ENCODE results near the gene GRPEL2.

GRCh38 chr5:145981824-145983043, 45.9 kb downstream of the SH3RF2 start:
- PRO-cap, 3 experiments, result no peak in any of the 3 experiments
- RAMPAGE, long total RNA, result no peak

DNA sequence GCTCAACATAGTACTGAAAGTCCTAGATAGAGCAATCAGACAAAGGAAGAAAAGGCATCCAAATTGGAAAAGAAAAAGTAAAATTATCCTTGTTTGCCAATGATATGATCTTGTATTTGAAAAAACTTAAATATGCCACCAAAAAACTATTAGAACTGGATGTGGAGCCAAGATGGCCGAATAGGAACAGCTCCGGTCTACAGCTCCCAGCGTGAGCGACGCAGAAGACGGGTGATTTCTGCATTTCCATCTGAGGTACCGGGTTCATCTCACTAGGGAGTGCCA, 93.3 kb upstream of the GPR151 start:
- PRO-cap, 3 experiments, result no peak in any of the 3 experiments
- RAMPAGE, long total RNA, result no peak

DNA sequence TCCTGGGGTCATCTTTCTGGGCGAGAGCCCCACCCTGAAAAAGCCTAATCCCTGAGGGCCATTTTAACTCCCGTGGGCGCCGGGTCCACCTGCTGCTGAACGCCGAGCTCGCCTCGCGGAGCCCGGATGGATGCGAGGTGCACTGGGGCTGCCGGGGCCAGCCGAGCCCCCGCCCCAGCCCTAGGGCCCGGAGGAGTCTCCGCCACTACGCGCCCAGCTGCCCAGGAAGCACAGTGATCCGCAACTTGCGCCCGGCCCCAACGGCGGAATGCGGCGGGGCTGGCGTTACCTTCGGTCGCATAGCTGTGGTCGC, 888 bp downstream of the PPP2R2B start:
- PRO-cap, 3 experiments, result no peak in any of the 3 experiments
- RAMPAGE, long total RNA, result no peak

GRCh38 chr5:147164813-147165102, 70.1 kb upstream of the STK32A start:
- PRO-cap, 3 experiments, result no peak in any of the 3 experiments
- RAMPAGE, long total RNA, result no peak

DNA sequence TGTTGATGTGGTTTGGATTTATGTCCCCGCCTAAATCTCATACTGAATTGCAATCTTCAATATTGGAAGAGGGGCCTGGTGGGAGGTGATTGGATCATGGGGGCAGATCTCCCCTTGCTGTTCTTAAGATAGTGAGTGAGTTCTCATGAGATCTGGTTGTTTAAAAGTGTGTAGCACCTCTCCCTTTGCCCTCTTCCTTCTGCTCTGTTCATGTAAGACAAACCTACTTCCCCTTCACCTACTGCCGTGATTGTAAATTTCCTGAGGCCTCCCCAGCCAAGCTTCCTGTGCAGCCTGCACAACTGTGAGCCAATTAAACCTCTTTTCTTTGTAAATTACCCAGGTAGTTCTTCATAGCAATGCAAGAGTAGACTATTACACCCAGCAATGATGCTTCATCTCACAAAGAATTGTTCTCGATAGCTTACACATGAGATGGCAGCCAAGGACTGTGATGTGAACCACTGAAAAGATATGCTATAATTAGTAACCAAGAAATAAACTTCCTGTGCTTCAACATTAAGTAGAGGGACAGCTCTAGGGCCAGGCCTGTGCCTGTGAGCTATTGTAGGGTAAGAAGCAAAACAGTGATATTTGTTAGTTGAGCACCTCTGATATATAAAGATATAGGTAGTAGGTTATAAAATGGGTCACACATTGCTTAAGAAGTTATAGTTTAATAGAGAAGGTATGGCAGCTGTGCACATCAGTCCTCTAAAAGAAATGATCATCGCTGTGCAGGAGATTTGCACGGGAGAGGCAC, 41.7 kb upstream of the DPYSL3 start:
- PRO-cap, 3 experiments, result no peak in any of the 3 experiments
- RAMPAGE, long total RNA, result no peak

GRCh38 chr5:147645238-147645560, 135.3 kb upstream of the DPYSL3 start:
- PRO-cap, 3 experiments, result no peak in any of the 3 experiments
- RAMPAGE, long total RNA, result no peak

GRCh38 chr5:148070169-148070618, 6.4 kb downstream of the SPINK5 start:
- PRO-cap, 3 experiments, result no peak in any of the 3 experiments
- RAMPAGE, long total RNA, result no peak

DNA sequence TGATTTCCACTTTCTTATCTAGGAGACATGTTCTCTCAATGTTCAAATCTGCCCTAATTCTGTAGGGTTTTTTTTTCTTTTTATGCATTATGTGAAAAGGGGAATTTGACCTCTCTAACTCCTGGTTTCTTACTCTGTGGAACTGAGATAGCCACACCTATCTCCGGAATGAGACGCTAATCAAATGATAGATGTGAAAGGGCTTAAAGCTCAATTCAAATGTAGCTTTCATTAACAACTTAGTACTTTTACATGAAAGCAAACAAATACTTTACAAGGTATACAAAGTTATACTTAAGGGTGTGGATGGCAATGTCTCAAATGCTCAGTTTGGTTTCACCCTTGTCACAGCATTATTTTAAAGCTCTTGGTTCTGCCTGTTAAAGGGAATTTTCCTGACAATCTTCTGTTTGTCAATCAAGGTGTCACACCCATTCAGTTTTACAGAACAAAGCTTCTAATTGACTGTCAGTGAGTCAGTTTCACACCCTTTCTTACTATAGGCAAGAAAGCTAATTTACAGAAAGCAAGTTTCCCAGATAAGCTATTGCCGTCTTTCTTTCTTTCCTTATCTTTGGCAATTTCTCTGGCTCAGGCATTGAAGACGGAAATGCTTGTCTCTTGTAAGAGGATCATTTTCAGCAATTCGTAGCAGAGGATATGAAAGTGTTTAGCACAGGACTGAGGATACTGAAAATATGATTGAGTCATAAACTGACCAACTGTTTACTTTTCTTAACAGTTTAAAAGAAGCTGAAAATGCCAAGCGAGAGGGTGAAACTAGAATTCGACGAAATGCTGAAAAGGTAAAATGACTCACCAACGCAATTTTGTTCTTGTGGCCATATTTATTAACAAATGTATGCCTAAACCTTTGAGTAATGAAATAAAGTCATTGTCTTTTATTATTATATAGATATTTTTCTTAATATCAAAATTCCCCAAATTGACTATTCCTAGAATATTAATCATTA, 26.9 kb downstream of the SPINK5 start:
- PRO-cap, 3 experiments, result no peak in any of the 3 experiments
- RAMPAGE, long total RNA, result no peak

DNA sequence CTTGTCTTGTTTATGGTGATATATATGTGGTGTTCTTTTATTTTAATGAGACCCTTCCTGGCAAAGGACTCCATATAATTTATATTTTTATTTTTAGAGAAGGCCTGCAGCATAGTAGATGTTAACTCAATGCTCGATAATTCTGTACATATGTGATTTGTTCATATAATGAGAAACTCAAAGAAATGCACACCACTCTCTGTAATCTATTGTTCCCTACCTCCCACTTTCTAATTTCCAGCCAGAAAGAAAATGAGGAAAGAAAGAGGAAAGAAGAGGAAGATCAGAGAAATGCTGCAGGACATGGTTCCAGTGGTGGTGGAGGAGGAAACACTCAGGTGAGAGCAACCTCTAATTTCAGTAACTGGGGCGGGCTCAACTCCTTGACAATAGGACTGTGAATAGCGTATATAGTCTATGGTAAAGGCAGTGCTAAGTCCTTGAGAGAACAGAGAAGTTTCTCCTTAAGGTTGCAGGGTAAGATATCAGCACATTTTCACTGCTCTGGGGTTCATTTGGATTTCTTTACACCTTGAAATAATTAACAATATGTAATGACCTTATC, 52.1 kb upstream of the SPINK14 start:
- PRO-cap, 3 experiments, result no peak in any of the 3 experiments
- RAMPAGE, long total RNA, result no peak

DNA sequence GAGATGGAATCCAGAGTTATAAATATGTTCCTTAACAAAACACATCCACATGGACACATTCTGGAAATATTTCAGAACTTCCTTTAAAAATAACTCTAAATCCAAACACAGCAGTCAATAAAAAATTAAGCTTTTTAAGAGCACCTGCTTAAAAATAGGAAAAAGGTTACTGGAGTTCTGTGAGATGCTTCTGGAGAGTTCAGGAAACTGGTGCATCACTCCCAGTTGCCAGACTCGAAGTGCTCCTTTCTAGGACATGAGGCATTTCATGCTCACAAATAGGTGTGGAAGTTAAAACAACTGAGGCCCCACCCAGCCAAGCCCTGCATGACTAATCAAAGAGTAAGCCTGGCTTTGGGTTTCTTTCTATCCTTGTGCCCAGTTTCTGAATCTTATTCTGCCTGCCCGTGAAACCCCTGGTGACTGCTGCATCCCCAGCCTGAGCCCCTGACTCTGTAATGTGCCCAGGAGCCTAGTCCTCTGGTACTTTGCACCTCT, 7.6 kb downstream of the SPINK9 start:
- PRO-cap, 3 experiments, result no peak in any of the 3 experiments
- RAMPAGE, long total RNA, result no peak

- PRO-cap, 3 experiments, result no peak in any of the 3 experiments
- RAMPAGE, long total RNA, result no peak
These were observed 21.1 kb upstream of the ADRB2 start for GRCh38 chr5:148805268-148805774.

GRCh38 chr5:148836618-148837228, 10.3 kb downstream of the ADRB2 start:
- PRO-cap, 3 experiments, result no peak in any of the 3 experiments
- RAMPAGE, long total RNA, result no peak

GRCh38 chr5:148915503-148915789, 89.0 kb downstream of the ADRB2 start:
- PRO-cap, 3 experiments, result no peak in any of the 3 experiments
- RAMPAGE, long total RNA, result no peak

DNA sequence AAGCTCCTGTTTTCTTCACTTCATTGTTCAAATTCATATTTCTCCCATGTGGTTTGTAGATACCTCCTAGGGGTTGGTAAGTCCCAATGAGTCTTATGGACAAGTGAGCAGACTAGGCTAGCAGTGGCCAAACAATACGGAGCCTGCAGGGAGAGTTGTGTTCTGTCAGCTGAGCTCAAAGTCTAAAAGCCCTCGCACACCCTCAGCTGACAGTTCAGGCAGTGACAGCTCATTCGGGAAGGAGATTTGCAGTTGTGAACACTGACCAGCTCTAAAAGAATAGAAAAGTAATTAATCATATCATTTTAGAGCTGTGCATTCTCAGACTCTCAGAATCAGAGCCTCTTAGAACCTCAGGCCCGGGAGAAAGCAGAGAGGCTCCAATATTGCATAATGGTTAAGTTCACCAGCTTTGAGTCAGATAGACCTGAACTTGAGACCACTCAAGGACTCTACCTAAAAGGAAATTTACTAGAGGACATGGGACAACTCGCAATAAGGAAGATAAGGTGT, 95.0 kb downstream of the SH3TC2 start:
- PRO-cap, 3 experiments, result no peak in any of the 3 experiments
- RAMPAGE, long total RNA, result no peak

DNA sequence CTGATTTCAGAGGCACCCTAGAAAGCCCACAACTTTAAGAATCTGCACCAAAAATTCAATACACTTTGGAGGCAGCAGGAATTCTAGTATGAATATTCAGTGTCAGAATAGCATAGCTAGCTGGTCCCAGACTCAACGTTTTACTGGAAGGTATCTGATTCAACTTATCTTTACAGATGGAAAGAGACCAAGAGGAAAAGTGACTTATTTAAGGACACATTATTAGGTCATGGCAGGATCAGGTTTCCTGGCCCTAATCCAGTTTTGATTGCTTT, 38.5 kb downstream of the SH3TC2 start:
- PRO-cap, 3 experiments, result no peak in any of the 3 experiments
- RAMPAGE, long total RNA, result no peak

GRCh38 chr5:149138113-149138684, 3.1 kb upstream of the ABLIM3 start:
- PRO-cap, 3 experiments, result no peak in any of the 3 experiments
- RAMPAGE, long total RNA, result no peak

- PRO-cap, 3 experiments, result no peak in any of the 3 experiments
- RAMPAGE, long total RNA, result no peak
These were observed 3.4 kb downstream of the ABLIM3 start for GRCh38 chr5:149144650-149145136.

DNA sequence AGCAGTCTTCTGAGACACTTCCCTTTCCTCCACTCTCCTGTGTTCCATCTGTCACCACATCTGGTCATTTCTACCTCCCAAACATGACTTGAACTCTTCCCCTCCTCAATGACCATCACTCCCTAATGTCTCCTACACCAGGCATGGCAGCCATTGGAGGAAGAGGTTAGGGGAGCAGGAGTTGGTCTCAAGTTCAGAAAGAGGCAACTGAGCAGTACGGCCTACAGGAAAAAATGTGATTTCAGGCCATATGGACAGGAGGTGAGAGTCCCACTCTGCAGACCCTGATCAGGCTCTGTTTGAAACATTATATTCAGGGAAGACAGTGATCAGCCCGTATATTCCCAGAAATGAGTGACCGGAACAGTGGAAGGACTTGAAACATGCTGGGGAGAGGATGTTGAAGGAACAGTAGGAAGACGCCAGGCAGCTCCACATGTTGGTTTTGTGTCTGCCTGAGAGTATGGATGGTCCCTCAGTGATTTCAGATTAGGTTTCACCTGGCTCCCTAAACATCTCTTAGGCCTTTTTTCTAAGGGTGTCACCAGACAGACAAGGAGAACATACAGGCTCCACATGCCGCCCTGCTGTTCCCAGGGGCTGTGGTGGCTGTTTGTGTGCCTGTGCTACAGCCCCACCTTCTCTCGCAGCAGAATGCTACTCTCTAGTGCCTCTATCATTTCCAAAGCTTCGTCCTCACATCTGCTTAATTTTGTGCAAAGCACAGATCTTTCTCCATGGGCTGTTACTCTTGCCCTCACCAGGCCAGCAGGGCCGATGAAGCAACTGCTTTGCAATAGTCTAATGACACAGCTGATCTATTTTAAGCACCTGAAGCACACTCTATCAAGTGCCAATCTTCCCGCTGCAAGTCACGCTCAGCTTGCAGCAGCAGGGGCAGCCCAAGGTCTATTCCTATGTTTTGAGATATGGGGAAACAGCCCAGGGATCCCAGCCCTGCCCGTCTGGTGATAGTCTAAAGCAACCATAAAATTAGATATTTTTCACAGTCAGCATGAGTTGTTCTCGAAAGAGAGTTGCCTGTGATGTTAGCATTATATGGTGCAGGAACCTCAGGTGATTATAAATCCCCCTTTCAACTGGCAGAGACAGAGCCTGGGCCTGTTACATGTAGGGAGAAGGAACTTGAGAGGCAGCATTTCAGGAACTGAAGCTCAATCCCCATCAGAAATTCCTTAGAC, 12.4 kb downstream of the ABLIM3 start:
- PRO-cap, 3 experiments, result no peak in any of the 3 experiments
- RAMPAGE, long total RNA, result no peak

DNA sequence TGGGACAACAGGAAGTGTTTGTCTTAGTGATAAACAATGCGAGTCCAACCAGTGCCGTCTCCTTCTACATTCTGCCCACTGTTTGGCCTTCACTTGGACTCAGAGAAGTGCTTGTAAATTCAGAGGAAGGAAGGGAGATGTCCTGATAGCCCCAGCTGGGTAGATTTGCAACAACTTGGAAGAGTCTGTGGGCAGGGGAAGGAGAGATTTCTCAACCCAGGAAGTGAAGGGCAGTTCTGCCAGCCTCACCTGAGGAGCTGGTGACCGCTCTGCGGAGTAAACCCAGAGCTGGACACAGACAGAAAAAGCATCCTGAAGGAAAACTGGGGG, 17.8 kb downstream of the AFAP1L1 start:
- PRO-cap, 3 experiments, result no peak in any of the 3 experiments
- RAMPAGE, long total RNA, result no peak

DNA sequence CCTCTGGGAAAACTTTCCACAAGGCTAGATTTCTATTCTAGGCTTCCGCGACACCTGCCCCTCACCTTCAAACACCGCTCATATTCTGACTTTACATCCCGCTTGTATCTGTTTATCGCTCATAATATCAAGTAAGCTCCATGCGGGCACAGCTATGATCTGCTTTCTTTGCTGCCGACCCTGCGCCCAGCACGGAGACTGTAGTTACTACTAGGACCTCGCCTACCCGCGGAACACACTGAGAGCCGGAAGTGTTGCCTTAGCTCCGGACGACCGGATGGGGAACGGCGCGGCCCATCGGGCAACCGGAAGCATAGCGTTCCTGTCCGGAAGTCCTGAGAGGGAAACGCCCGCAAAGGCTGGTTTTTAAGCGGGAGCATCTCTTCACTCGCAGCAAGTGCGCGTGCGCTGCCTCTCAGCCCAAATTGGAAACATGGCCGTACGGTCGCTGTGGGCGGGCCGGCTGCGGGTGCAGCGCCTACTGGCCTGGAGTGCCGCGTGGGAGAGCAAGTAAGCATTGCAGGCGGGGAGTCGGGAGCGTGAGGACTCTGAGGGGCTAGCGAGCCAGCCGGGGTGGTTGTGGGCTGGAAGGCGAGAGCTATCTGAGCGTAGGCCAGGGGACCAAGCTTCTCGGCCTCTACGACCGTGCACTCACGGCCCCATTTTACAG, at the start of gene GRPEL2:
Gene GRPEL2 (plus strand): TSS at position 393 of the 670 bp plus-strand sequence.
- PRO-cap, 3 experiments, result peak in 3 of 3 experiments; most common plus-strand start position 396 of the sequence (in 1); most common minus-strand start position 235 of the sequence (in 2)
- RAMPAGE, long total RNA, result start-site peak on the plus strand centred at position 416 of the sequence, 11 bp wide, 98 and 350 reads in 2 replicates

Data from cerebellum (tissue), 5 donors.